Left common carotid artery plus branches (tissue), 1 donor: ENCODE measurements around the gene CEP152.

DNA sequence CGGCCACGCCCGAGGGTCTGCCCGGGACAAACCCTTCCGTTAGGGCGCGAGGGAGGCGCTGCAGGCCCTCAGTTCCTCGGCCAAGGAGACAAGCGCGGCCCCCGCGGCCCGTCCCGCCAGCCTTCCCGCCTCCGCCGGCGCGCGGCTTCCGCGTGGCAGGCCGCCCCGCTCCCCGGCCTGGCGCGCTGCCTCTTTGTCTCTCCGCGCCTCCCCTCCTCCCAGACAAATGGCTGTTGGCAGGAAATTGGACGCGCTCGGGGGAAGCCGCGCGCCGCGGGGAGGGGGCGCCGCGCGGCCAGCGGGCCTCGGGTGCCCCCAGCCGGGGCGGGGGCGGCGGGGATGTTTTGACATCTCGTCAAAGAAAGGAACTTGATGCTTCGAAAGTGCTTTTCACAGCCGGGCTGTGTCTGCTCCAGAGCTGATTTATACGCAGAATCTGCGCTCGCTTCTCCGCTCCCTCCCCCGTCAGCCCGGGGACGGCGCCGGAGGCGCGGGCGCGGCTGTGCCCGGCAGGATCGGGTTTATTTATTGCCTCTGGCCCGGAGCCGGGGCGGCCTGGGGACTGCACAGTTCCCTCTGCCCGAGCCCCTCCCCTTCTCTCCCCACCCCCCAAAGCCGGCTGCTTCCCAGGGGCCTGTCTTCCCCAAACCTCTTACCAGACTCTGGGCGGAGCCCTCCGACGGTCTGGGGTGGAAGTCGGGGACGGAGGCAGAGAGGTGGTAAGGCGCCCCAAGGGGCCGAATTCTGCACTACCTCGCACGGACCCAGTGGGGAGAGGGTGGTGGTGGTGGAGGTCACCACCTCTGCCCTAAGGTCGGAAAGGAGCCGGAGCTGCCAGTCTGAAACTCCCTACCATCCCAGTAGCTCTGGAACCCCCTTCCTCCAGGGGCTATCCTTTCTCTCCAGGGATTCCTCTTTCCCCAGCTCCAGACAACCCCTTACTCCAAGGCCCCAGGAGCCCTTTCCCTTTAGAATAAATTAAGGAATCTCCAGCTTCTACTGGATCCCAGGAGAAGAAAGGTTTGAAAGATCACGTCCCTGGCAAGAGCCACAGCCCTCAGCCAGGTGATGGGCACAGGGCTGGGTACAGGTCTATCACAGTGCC is 20.6 kb downstream of the SHF start:
- PRO-cap, result bidirectional peak, plus-strand start at position 251 of the sequence, minus-strand start at position 127 of the sequence; unidirectional peak, minus-strand start at position 600 of the sequence; unidirectional peak, minus-strand start at position 686 of the sequence

DNA sequence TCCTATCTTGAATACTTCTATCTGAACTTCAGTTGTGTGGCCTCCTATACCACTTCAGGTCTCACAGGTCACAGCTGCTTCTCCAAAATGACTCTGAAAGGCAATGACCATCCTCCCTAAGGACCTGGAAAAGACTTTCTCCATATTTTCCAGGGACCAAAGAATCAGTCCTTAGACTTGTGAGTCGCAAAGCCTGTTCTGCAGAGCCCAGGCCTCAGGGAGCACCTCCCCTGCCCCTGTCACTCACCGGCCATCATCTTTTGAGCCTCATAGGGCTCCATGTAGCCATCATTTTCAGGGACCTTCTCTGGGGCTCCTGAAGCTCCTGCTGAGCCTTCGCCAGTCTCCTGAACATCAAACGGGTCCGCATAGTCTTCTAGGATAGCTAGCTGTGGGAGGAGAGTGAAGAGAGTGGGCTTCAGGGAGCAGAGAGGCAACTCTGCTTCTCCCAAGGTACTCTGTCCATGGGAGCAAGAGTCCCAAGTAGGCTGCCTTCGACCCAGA is 9.8 kb downstream of the SHF start:
- PRO-cap, result no peak

DNA sequence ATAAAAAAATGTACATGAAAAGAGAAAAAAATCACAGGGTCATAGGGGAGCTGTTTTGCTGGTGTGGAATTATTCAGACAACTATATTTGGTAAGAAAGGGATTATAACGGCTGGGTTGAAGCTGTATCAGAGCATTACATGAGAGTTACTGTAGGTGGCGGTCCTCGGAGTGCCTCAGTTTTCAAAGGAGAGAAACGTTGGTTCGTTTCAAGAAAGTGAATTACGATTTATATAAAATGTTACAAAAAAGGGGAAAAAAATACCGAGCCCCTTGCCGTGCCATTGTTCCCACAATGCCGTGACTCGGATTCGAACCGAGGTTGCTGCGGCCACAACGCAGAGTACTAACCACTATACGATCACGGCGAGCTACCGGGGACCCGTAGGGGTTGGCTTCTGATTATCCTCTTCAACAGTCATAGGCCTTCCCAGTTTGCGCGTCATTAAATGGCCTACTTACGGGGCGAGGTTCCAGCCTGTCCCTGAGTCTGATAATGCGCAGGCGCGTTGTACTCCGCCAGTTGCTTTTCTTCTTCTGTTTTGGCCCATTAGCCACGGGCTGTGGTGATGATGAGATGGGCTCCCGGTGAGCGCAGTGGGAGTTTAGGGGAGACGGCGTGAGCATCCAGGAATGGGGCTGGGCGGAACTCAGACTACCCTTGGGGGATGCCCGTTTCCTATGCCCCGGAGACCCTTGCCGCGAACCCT is 10.7 kb upstream of the SHF start:
- PRO-cap, result bidirectional peak, plus-strand start at position 552 of the sequence, minus-strand start at position 296 of the sequence

DNA sequence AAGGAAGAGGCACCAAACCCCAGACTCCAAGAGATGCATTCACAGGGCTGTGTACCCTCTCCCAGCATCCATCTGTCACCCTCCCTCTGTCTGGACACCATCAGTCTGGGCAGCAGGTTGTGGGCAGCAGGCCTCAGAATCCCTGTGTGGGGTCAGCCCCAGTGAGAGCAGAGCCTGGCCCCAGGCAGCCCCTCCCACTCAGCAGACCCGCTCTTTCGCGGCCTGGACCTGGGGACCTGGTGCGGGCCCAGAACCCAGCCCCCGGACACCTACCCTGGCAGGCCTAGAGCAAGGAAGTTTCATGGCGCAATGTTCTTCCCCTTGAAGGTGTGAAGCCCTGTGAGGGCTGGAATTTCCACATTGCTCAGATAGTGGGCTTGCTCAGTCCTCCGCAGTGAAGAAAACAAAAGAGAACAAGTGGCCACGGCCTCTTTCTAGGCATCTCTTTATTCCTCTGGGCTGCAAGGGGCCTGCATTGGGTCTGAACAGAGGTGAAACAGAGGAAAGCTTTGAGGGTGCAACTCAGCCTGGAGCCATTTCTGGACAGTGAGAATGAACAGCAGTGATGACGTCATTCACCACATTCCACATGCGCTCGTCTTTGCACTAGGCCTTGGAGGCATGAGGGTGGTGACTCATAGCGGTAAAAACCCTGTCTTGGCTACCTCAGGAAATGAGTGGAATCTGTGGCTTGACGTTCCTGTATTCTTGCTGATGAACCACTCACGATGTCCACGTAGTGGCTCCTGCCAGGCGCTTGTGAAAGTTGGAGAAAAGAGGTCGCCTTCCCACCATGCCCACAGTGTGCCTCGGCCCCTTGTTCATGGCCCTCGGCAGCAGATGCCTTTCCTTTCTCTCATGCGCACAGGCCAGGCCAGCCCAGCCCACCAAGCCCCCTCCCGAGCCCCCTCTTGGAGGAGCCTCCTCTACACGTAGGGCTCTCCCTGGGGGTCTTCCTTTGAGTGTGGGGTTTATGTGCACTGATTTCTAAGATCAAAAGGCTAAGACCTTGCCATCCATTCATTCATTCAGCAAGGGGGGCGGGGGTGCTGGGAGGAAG is 26.1 kb downstream of the C15orf48 start:
- PRO-cap, result no peak

DNA sequence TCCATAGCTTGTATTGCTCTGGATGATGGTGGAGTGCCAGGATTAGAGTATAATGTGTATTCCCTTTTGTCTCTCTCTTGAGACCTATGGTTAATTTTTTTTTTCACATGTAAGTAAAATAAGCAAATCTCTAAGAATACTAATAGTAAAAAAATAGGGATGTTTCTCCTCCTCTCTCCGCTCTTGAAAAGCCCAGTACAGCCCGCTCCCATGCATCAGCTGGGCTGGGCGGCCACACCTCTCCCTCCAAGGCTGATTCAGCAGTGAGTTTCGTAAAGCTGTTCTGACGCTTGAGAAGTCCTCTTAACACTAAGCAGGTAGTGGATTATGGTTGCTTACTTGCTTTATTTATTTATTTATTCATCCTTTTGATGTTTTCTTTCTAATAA is 284.8 kb downstream of the SQOR start:
- PRO-cap, result no peak

- PRO-cap, result no peak
Measured at GRCh38 chr15:47066344-47066785, 650.9 kb upstream of the SEMA6D start.

GRCh38 chr15:47722252-47722511 is 4.9 kb downstream of the SEMA6D start:
- PRO-cap, result no peak

DNA sequence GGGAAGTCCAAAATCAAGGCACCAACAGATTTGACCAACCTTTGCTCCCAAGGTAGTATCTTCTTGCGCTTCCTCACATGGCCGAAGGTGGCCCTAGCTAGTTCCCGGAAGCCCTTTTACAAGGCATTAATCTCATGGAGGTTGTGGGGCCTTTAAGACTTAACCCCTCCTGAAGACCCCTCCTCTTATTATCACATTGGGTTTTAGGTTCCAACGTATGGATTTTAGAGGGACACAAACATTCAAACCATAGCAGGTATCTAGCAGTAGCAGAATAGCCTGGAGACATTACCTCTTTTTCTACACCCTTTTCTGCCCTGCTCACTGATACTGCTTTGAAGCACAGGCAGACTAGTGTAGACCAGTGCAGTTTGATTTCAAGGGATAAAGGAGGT is 21.9 kb upstream of the SLC24A5 start:
- PRO-cap, result no peak

DNA sequence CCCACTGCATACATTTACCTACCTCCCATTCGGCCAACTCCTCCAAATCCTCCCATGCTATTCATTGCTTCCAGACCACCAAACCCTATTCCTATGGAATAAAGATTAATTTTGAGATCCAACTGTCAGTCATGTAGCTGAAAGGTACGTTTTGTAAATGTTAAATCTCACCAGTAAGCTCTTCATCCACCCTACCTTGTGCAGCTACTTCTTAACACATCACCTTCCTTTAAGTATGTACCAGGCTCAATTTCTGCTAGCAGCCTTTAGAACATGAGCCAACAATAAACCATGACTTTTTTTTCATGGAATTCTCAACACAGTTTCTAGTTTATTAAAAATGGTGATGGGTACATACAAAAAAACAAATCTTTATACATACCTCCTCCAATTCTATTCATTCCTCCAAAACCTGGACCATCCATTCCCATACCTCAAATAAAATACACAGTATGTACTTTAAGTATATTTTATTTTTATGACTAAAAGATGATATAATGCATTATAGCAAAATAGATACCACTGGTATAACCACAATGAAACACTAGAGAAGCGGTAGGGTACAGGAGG is 26.2 kb downstream of the MYEF2 start:
- PRO-cap, result no peak

- PRO-cap, result bidirectional peak, plus-strand start at chr15:48331729, minus-strand start at chr15:48331653; bidirectional peak, plus-strand start at chr15:48331825, minus-strand start at chr15:48331856
Measured at GRCh38 chr15:48331625-48332567, 667 bp downstream of the DUT start.

DNA sequence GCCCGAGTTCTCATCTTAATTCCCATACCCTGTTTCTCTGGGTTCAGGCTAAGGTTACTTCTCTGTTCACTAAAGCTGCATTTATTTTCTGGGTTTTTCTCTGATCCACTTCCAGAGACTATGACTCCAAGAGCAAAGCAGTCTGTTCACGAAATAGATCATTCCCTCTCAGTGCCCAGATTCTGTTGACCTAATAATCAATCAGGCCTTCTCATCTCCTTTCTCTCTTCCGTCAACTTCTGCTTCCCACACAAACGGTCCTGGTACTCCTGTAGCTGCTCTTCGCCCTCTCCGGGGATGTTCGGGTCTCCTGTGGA is 61.3 kb downstream of the DUT start:
- PRO-cap, result no peak

DNA sequence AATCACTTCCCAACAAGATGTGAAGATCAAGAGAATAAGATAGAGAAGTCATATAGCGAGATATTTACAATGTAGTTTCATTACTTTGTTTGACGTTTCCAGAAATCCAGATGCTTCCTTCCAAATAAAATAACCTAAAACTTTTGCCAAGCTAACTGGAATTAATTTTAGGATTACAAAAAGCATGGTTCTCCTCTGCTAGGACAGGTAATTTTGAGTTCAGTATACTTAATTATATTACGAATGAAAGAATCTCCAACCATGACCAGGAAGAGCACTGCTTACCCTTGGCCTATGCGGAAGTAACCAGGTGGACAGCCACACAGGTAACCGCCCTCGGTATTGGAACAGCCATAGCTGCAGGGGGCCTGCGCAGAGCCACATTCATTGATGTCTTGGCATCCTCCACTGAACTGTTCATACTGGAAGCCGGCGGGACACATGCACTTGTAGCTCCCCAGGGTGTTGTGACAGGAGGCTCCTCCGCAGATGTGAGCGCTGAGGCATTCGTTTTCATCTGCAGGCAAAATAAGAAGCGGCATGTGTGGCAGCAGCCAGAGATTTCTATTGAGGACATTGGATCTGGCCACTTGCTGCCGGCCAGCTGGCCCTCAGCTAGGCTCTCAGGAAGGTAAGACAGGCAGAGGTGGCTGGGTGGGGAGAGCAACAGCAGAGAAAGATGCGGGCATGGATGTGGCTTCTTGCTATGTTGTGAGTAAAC is 84.2 kb downstream of the DUT start:
- PRO-cap, result no peak

DNA sequence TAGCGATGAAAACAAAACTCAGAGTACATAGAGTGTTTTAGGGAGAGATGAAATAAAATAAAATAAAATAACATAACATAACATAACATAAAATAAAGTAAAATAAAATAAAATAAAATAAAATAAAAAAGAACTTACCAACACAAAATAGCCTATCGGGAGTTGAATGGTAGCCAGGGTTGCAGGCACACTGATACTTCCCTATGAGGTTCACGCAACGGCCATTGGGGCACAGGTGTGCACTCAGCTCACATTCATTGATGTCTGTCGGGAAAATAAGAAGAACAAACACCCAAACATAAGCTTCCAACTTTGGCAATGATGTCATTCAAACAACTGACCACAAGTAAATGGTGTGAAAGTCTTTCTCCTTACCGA is 155.7 kb downstream of the DUT start:
- PRO-cap, result no peak

GRCh38 chr15:48537449-48537930 is 108.0 kb downstream of the FBN1 start:
- PRO-cap, result no peak

DNA sequence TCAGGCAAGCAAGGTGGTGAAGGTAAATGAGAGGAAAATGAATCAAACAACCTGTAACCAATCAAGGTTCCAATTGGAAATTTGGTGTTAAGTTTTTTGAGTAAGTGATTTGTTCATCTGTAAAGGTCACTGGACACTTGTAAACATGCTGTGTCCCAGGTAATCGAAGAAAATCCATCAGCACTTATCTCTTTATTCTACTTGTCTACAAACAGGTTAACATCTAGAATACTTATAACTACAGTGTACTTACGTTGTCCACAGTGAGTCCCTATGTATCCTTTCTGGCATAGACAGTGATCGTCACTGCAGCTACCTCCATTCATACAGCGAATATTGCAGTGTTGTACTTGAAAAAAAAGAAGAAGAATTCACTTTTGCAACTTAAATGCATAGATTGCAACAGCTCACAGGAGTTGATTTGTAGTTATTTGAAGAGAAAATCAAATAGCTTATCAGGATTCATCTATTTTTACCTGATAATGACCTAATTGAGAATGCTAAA is 45.6 kb downstream of the FBN1 start:
- PRO-cap, result no peak

- PRO-cap, result no peak
Measured at GRCh38 chr15:48646475-48646743, 900 bp upstream of the FBN1 start.

DNA sequence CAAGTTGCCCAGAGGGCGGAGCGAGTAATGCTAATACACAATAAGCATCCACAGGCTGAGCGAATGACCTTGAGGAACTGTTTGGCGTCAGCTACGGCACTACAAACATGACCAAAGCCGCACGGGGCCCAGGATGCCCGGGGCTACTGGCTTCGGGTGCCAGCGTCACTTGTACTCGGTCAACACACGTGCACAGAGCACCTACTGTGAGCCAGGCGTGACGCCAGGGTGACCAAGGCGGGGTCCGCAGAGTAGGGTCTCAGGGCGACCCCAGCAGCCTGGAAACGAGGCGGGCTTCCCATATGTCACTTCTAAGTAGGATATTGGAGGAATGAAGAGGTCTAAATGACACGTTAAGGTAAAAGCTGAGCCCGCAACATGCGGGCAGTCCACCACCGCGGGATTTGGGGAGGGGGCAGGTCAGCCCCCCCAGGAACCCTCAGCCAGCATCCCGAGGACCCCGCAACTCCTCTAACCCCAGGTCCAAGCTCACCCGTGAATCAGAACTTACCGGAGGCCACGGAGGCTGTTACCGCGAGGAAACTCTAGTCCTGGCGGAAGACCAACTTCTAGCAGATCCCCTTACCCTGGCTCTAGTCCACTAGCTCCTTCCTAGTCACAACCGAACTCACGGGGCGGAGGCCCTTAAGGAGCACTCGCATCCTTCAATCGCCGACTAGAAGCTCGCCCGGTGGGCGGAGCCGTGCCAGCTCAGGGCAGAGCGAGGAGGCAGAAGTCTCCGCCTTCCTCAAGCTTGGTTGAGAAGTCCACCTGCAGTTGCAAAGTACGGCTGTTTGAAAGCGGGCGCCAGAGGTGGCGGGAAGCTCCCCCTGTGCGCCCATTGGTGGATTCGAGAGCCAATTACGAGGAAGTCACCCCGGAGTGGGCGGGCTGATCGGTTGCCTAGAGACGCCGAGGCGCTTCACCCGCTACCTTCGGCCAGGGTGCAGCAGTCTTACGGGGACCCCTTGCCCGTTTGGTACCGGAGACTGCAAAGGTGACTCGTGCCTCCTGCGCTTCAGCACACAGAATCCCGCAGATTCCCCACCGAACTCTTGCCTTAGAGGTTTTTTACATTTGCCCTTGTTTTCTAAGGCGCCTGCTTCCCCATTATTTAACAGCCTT is at the start of gene CEP152:
TSS of gene CEP152 (minus strand) at position 620 of the 1,125 bp plus-strand sequence.
- PRO-cap, result no peak

GRCh38 chr15:49279799-49280200 is 109.8 kb downstream of the GALK2 start:
- PRO-cap, result no peak

DNA sequence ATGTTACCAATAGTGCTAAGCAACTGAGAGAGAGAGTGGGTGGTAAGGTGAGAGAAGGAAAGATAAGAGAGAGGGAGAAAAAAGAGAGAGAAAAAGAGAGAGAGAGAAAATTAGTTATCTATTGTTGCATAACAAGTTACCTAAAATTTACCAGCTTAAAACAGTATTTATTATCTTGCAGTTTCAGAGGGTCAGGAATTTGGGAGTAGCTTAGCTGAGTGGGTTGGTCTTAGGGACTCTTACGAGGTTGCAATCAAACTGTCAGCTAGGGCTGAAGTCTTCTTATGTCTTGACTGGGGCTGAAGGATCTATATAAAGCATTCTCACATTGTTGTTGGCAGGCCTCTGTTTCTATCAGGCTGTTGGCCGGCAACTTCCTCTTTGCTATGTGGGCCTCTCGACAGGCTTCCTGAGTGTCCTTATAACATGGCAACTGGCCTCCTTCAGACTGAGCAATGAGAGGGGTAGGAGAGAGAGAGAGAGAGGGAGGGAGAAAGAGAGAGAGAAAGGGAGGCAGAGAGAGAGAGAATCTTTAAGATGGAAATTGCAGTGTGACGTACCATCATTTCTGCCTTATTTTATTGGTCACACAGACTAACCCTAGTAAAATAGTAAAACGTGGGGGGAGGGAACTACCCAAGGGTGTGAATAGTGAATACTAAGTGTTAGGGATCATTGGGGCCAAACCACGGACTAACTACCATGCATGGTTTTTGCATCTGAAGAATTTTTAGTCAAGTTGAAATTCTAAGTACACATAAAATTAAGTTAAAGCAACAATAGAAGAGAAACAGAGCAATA is 16.0 kb downstream of the FGF7 start:
- PRO-cap, result no peak

GRCh38 chr15:49906680-49907088 is 212.3 kb downstream of the ATP8B4 start:
- PRO-cap, result no peak